RPMI7951 (cell line): ENCODE results near the gene C11orf86.

GRCh38 chr11:65865839-65867308, 6.1 kb downstream of the MUS81 start:
- RAMPAGE, long total RNA = no peak

DNA sequence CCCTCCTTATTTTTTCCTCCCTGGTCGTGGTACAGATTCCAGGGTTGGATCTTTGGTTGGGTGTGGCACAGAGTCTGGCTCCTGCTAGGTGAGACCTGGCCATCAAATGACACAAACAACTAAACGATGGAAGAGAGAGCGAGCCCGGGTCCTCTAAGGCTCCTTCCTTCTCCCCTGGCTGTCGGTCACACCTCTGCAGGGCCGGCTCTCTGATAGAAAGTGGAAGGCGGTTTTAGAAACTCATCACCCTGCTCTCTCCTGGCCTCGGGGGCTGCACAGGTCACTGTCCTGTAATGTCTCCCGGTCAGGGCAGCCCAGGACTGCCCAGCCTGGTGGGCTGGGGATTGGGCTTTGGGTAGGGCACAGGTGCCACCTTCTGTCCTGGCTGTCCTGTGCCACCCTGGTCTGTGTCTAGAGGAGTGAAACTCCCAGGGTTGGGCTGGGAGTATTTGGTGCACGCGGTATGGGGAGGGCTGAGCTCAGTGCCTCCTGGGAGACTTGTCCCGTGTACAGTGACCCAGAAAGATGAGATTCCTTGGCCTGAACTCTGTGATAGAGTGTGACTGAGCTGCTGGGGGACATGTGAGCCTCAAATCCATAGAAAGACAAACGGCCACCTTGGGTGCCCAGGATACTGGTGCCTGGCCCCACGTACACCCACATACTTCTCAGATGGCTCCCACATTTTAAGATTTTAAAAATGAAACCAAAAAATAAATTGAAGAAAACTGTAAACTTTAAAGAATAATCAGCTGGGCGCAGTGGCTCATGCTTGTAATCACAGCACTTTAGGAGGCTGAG, 17.7 kb downstream of the SART1 start:
- RAMPAGE, long total RNA = no peak

GRCh38 chr11:65988095-65988611, 13.8 kb downstream of the EIF1AD start:
- RAMPAGE, long total RNA = no peak

GRCh38 chr11:66012929-66013550, 1.2 kb downstream of the CST6 start:
- RAMPAGE, long total RNA = no peak

GRCh38 chr11:66132161-66132360, 62.0 kb downstream of the PACS1 start:
- RAMPAGE, long total RNA = no peak

DNA sequence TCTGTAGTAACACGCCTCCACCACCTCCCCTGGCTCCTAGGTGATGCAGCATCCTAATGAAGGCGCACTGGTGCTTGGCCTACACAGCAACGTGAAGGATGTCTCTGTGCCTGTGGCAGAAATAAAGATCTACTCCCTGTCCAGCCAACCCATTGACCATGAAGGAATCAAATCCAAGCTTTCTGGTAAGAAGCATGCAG, 41.5 kb upstream of the KLC2 start:
- RAMPAGE, long total RNA = no peak

DNA sequence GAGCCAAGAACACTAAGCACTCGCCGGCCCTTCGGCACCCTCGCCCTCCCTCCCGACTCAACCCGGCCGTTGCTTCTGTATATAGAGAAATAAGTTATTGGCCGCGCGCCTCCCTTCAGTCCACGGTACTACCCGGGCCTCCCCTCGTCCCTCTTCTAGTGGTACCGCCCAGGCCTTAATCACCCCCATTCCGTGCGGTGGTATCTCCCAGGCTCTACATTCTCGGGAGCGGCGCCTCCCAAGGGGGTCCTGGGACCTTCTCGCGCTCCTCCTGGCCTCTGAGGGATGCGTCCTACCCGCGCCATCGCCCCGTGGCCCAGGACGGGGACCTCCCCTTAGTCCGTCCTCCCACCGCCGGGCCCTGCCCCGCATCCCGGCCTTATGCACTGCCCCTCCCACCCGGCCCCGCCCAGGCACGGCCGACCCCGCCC, 1.2 kb upstream of the RAB1B start:
- RAMPAGE, long total RNA = no peak

GRCh38 chr11:66278318-66279354, 661 bp downstream of the CNIH2 start:
- RAMPAGE, long total RNA = no peak

DNA sequence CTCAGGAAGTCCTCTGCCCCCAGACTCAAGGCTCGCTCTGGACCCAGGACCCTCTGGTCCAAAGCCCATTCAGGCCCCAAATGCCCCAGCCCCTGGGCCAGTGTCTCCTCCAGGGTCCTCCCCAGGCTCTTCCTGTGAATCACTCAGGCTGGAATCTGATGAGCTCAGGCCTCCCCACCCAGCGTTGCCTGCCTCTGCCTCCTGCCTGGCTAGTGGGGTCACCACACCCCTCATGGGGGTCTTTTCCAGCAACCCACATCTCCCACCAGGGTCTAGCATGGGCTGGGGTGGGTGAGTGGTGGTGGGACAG, 9.1 kb downstream of the RIN1 start:
- RAMPAGE, long total RNA = no peak

- RAMPAGE, long total RNA = no peak
Observed at GRCh38 chr11:66408575-66408780, 12.4 kb upstream of the NPAS4 start.

- RAMPAGE, long total RNA = no peak
Observed at GRCh38 chr11:66616720-66617786, 623 bp downstream of the RBM14 start.

- RAMPAGE, long total RNA = no peak
Observed at GRCh38 chr11:66622802-66623649, 6.6 kb downstream of the RBM14 start.

- RAMPAGE, long total RNA = no peak
Observed at GRCh38 chr11:66632814-66633417, 5.6 kb upstream of the RBM4 start.

DNA sequence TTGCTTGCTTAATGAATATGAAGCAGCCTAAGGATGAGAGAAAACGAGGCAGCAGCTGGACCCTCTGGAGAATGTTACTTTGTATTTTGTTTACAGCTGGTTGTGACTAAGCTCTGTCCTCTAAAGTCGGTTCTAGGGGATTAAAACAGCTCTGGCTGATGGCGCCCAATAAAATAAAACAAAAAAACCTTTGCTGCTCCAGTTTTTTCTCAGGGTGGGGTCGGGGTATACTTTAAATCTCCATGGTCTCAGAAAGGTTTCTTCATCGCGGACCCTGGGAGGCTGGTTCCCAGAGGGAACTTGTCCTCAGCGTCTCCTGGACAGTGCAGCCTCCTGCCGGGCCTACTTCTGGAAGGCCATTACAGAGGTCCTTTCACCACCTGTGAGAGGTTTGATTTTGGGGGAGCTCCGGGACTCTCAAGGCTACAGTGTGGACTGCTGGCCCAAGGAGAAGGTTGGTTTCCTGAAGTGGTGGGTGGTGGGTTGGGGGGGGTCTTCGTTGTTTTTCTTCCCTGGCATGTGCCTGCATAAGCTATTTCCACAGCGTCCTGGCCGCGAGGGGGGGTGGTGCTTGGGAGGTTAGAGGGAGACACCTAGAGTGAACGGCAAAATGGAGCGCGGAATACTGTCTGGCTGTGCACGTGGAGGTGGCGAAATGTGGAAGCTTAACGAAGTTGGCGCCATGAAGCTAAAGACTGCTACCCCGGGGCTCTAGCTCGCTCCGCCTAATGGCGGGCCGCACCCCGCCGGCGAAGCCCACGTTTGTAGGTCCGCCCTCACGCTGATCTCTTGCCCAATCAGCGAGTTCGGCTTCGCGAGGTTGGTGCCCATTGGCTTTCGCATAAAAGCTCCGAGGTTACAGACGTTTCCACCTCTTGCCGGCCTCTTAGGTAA, 587 bp upstream of the RBM4 start:
- RAMPAGE, long total RNA = no peak

GRCh38 chr11:66722890-66723411, 6.1 kb downstream of the SPTBN2 start:
- RAMPAGE, long total RNA = no peak

DNA sequence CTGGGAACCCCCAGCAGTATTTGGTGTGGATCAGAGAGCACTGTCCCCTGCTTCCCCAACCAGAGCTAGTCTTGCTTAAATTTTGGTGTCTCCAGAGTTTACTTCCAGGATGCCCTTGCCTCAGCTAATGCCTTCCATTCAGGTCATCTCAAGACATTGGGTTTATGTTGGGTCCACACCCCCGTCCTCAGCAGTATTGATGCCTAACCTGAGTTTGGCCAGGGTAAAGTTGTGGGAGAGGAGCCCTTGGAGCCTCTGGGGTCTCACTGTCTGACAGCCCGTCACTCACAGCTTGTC, 1.3 kb downstream of the RCE1 start:
- RAMPAGE, long total RNA = no peak

DNA sequence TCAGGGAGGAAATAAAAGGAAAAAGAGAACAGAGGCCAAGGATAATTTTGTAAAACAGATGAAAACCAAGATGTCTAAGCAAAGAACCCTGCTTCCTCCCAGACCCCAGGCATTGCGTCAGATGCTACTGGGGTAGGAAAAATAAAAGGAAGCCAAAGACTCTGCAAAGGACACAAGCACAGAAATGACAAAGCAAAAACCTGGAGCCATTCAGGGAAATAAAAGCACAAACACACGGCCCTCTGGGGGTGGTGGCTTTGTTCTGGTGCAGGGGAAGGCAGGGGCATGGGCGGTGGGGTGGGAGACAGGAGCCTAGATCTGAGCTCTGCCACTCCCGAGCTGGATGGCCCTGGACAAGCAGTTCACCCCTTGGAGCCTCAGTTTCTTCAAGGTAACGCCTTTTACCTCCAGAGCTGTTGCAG, 36.9 kb downstream of the PC start:
- RAMPAGE, long total RNA = no peak

- RAMPAGE, long total RNA = no peak
Observed at GRCh38 chr11:66974873-66975868, at the start of gene C11orf86. Gene C11orf86 (plus strand): TSS chr11:66975304.

DNA sequence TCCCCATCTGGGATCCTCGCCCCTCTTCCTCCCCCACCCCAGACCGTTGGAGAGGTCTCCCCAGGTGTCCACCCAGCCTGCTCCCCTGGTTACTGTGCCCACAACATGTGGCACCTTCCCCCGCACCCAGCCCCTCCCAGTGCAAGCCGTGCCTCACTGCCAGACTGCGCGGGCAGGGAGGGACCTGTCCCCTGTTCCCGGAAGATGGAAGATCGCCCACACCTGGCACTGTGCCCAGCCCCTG, 706 bp upstream of the SYT12 start:
- RAMPAGE, long total RNA = no peak

- RAMPAGE, long total RNA = no peak
Observed at GRCh38 chr11:67052675-67053389, 3.8 kb upstream of the RHOD start.